ENCODE measurements around the genes EFHC2 and DUSP21.

DNA sequence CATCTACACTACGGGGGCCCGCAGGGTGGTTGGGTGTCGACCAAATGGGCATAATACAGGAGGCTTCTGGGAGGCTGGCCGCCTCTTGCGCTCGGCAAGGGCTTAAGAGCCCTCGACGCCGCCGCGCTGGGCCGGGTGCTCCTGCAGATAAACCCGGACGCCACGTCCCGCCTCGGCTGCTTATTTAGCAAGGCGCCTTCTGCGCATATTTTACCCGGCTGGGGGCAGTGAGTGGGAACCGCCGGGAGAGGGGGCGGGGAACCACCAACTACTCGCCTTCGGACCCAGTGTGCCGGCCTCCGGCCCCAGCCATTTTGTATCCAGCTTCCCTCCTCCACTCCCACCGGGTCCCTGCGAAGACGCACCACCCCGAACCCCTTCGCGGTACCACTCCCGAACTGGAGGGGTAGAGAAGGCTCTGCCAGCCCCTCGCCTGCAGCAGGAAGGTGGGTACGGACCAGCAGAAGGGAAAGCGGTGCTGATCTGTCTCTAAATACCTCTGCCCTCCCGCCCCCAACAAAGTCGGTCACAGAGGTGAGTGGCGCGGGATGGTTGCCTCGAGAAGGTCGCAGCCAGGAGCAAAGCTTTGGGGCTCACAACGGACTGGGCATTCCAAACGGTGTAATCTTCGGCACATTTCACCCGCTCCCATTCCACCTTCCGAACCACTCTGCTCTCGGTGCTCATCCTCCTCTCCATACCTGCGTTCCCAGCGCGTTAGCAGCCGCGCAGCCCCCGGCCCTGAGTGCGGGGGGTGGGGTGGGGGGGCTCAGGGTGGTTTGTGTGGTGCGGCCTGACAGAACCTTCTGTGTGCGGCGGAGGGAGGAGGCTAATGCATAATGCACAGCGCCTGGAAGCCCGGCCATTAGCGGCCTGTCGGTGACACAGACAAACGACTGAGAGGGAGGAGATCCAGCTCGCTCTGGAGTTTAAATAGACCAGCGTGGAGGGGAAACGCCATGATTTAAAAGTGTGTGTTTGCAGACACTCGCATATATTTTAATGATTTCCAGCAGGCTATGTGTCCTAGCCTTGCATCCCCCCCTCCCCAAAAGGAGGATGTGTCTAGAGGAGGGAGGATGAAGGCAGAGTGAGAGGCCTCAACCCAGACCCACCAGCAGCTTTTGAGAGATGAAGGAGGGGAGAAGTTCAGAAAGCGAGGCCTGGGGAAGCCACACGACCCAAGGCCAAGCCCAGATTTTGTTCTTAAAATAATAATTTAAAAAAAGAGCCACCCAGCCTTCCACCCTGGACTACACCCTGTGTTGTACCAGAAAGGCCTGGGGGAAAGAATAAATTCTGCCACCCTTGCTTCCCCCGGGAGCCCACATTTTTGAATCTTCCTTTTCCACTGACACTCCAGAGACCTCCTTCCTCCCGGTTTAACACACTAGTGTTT is 5.1 kb upstream of the BCOR start:
- PRO-cap = no peak
- RAMPAGE, long total RNA = no peak

DNA sequence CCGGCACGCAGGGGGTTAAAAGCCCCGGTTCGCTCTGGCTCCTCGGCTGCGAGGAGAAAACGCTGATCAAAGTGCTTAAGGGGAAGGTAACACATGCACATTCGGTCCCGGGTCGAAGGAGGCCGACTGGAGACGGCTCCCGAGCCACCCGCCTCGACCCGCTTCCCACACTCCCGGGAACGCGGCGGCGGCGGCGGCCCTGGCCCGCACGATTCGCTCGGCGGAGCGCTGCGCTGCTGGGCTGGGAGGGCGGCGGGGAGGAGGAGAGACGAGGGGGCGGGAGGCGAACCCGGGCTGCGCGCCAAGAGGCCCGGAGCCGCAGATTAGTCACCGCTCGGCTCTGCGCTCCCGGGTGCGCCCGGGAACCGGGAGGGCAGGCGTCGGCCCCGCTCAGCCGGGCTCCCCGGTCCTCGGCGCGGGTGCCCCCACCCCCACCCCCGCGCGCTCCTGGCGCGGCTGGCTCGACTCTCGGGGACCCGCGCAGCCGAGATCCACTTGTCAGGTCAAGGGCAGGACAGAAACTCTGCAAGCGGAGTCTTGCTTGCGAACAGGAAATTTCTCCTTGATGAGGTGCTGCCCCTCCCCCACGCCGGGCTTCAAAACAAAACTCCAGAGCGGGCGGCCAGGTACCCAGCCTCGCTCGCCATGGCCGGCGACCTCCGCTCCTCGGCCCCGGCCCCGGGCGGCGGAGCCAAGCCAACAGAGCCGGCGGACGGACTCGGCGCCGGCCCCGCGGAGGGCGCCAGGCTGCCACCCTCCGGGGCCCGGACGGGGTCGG is 11.3 kb upstream of the BCOR start:
- PRO-cap = bidirectional peak, plus-strand start at position 345 of the sequence, minus-strand start at position 215 of the sequence; unidirectional peak, plus-strand start at position 612 of the sequence
- RAMPAGE, long total RNA = no peak

- PRO-cap = no peak
- RAMPAGE, long total RNA = no peak
These were observed 54.7 kb upstream of the BCOR start for GRCh38 chrX:40152114-40153273.

- PRO-cap = no peak
- RAMPAGE, long total RNA = no peak
These were observed 175.6 kb upstream of the BCOR start for GRCh38 chrX:40273296-40273748.

DNA sequence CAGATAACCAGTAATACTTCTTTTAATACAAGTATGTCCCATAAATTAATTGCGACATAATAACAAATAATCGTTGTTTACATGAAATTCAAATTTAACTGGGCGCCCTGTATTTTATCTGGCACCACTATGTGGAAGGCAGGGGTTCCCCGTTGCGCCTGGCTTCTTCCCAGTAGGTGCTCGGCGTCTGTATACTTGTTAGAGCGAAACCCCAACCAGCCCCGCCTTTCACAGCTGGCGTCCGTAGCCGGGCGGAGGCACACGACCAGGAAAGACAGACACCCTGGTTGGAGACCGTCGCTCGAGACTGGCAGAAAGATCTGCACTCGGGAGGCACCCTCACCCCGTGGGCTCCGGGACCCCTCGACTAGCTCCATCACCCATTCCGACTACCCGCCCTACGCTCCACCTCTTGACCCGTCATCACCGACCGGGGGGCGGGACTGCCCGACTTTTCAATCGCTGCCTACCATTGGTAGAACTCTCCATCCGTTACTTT is 383 bp upstream of the ATP6AP2 start:
- PRO-cap = unidirectional peak, minus-strand start at position 160 of the sequence; bidirectional peak, plus-strand start outside the sequence, minus-strand start at position 391 of the sequence
- RAMPAGE, long total RNA = no peak

DNA sequence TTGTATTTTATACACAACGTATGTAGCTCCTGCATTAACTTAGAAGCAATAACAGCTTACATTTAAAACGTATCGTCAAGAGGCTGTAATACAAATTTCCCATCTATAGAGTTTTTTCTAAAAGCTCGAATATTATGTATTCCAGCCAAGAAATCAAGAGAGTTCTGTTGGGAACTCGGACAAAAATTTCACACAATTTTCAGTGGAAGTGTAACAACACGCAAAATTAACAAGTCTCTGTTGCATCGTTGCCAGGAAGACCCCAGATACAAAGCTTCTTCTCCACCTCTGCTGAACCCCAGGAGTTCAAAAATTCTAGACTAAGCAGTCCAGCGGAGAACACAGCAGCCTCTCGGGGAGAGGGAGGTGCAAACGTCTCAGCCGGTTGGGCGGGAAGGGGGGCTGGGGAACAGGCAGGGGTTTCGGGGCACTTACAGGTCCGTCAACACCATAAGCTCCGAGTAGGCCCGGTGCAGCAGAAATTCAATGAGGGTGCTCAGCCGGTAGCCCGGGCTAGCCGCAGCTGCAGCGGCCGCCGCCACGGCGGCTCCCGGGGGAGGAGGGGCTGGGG is 494 bp downstream of the MED14 start:
- PRO-cap = no peak
- RAMPAGE, long total RNA = no peak

- PRO-cap = no peak
- RAMPAGE, long total RNA = no peak
These were observed 5.3 kb downstream of the USP9X start for GRCh38 chrX:41090340-41091131.

- PRO-cap = no peak
- RAMPAGE, long total RNA = no peak
These were observed 68.2 kb upstream of the DDX3X start for GRCh38 chrX:41265497-41266343.

- PRO-cap = no peak
- RAMPAGE, long total RNA = no peak
These were observed 10.0 kb downstream of the DDX3X start for GRCh38 chrX:41343913-41344482.

- PRO-cap = no peak
- RAMPAGE, long total RNA = no peak
These were observed 16.4 kb downstream of the DDX3X start for GRCh38 chrX:41350054-41351056.

DNA sequence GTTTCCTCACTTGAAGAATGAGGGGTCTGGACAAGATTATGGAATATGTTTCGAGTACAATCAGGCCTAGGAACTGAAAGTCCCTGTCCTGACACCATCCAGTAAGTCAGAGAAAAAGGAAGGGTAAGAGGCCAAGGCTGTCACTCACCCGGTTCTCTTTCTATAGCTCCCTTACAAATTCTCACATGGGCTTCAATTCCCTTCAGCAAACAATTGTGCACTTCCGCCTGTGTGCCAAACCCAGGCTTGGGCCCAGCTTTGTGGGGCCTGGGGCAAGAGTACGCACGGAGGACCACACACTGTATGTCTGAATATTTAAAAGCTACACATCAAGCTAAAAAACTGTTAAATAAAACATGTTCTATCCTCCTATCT is 4.0 kb upstream of the NYX start:
- PRO-cap = no peak
- RAMPAGE, long total RNA = no peak

DNA sequence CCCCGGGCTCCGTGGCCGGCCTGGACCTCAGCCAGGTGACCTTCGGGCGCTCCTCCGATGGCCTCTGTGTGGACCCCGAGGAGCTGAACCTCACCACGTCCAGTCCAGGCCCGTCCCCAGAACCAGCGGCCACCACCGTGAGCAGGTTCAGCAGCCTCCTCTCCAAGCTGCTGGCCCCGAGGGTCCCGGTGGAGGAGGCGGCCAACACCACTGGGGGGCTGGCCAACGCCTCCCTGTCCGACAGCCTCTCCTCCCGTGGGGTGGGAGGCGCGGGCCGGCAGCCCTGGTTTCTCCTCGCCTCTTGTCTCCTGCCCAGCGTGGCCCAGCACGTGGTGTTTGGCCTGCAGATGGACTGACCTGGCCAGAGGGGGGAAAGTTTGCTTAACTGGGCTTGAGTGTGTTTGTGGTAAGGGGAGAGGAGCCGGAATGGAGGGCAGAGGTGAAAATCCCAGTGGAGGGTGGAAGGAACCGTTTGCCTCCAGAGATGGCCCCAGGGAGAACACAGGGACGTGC is 27.5 kb downstream of the NYX start:
- PRO-cap = no peak
- RAMPAGE, long total RNA = no peak

- PRO-cap = no peak
- RAMPAGE, long total RNA = no peak
These were observed 5.9 kb downstream of the CASK start for GRCh38 chrX:41917442-41917881.

GRCh38 chrX:42739210-42739654 is 38.7 kb downstream of the PPP1R2C start:
- PRO-cap = no peak
- RAMPAGE, long total RNA = no peak

- PRO-cap = no peak
- RAMPAGE, long total RNA = no peak
These were observed 37.6 kb upstream of the MAOA start for GRCh38 chrX:43618491-43618826.

- PRO-cap = no peak
- RAMPAGE, long total RNA = no peak
These were observed 3.3 kb downstream of the MAOB start for GRCh38 chrX:43878658-43879642.

GRCh38 chrX:44343112-44344040 is at the start of gene EFHC2:
TSS of gene EFHC2 (minus strand) at chrX:44343672.
- PRO-cap = no peak
- RAMPAGE, long total RNA = start-site peak on the minus strand at chrX:44343632-44343672, 38 and 16 reads in 2 replicates

GRCh38 chrX:44450620-44450992 is 92.1 kb downstream of the FUNDC1 start:
- PRO-cap = no peak
- RAMPAGE, long total RNA = no peak

- PRO-cap = no peak
- RAMPAGE, long total RNA = no peak
These were observed at the start of gene DUSP21 for GRCh38 chrX:44843794-44844133. TSS of gene DUSP21 (plus strand) at chrX:44844021.

GRCh38 chrX:44891353-44892001 is 18.5 kb downstream of the KDM6A start:
- PRO-cap = no peak
- RAMPAGE, long total RNA = no peak